ENCODE results near the gene RBM8A.

DNA sequence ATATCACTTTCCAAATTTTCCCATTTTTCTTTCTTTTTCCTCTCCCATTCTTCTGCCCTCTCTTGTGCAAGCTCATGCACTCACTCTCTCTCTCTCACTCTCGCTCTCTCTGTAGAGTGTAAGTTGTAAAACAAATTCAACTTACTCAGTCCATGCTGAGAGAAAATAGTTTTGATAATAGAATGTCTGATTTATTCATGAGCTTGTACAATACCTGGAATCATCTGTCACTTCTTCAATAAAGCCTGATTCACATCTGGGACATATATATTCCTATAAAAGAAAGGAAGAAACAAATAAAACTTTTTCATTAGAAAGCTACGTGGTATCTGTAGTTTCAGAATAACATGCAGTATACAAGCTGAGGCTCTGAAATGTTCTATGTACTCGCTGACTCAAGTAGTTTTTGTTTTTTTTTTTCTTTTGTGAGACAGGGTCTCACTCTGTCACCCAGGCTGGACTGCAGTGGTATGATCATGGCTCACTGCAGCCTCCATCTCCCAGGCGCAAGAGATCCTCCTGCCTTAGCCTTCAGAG is 35.1 kb downstream of the RNF115 start:
- RRBS, result no CpG with 5 or more reads among the region's 4 CpGs

DNA sequence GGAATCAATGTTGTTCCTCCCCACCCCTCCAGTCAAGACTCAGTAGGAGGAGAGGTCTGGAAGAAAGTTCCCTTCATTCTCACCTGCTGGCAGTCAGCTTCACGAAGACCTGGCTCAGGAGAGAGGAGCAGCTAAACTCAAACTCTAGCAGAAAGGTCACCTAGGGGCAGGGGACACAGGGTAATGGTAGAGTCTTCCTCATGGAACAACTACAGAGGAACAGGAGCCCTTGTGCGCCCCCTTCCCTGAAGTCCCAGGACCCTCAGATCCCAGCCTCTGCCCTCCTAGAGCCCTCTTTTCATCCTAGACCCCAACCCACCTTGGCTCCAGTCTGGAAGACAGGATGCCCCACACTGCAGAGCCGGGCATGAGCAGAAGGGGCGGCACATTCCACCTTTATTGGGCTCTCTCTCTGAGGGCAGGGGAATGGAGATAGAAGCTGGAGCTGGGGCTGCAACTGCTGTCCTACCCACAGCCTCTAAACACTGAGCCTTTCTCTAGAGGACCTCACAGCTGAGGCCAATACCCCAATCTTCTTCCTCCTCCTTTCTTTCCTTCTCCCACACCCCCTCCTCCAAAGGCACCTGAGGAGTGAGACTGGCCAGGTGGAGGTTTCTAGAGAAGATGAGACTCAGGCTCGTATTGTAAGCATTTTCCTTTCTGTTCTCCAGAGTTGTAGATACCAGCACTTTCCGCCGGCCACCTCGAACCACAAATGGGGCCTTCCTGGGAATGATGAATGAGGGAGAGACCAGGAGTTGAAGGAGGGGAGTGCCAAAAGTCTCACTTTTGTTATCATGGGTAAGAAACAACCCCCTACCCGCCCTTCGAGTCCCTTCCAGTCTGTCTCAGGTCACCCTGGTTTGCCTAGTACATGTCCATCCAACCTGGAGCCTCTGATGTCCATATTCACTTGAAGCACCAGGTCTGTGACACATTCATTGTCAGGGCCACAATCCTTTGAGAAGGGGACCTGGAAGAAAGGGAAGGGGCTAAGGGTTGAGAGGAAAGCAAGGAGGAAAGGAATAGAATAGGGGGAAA is 11.6 kb upstream of the ANKRD35 start:
- RRBS, result no CpG with 5 or more reads among the region's 10 CpGs

DNA sequence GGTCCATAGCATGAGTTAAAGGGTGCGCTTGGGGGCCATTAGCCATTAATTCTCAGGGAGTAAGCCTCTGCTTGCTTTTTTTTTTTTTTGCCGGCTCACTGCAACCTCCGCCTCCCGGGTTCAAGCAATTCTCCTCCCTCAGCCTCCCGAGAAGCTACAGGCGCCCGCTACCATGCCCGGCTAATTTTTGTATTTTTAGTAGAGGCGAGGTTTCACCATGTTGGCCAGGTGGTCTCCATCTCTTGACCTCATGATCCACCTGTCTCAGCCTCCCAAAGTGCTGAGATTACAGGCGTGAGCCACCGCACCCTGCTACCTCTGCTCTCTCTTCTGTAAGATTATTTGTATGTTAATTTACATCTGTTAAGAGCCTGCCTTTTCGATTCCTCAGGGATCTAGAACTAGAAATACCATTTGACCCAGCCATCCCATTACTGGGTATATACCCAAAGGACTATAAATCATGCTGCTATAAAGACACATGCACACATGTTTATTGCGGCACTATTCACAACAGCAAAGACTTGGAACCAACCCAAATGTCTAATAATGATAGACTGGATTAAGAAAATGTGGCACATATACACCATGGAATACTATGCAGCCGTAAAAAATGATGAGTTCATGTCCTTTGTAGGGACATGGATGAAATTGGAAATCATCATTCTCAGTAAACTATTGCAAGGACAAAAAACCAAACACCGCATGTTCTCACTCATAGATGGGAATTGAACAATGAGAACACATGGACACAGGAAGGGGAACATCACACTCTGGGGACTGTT is 1.6 kb upstream of the PEX11B start:
- RRBS, result 87% methylated on average over 5 of the region's 15 CpGs

DNA sequence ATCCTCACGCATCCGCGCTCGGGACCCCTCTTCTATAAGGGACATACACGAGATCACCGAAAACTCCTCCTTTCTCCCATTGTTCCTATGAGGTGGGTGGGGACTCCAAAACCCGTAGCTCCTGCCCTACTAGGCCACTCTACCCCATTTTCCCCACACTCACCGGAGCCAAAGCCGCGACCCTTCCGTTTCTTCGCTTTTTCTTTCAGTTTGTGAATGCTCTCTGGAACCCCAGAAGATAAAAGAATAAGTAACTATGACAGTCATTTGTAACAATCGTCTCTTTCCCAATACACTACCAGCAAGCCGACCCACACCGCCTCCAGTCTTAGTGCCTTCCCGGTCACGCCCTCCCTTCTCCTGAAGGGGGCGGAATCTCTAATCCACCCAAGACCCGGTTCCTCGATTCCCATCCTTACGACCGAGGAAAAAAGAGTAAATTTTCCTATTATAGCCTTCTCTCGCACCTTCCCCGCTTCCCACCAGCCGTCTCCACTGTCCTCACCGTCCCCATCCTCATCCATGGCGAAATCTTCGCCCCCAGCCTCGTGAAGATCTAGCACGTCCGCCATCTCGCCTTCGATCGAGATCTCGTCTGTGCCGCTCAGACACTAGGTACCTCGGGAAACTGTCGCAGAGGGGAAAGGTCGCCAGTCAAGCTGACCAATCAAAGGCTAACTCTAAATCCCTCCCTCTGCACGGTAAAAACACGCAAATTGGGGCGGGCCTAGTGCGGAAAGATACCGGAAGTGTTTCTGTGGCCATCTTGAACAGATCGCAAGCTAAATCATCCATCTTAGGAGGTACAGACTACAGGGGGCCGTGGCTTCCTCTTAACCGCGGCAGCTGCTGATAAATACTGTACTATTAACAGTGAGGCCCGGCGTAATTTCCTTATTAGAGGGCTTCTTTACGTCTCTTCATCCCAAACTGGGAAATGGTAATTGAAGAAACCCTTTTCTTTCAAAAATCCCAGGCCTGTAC is at the start of gene RBM8A:
RBM8A (minus strand) TSS at position 630 of the 984 bp plus-strand sequence.
- RRBS, result 4% methylated on average over 5 of the region's 51 CpGs

DNA sequence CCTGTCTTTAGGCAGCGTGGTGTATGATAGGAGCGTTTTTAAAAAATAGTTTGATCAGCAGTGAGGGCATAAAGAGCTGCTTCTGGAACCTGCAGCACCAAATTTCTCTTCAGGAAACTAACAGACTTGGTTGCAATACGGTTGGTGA is 429 bp upstream of the RBM8A start:
- RRBS, result no CpG with 5 or more reads among the region's 3 CpGs

- RRBS, result no CpG with 5 or more reads among the region's 2 CpGs
Observed at GRCh38 chr1:145956827-145957272, 967 bp downstream of the LIX1L start.

DNA sequence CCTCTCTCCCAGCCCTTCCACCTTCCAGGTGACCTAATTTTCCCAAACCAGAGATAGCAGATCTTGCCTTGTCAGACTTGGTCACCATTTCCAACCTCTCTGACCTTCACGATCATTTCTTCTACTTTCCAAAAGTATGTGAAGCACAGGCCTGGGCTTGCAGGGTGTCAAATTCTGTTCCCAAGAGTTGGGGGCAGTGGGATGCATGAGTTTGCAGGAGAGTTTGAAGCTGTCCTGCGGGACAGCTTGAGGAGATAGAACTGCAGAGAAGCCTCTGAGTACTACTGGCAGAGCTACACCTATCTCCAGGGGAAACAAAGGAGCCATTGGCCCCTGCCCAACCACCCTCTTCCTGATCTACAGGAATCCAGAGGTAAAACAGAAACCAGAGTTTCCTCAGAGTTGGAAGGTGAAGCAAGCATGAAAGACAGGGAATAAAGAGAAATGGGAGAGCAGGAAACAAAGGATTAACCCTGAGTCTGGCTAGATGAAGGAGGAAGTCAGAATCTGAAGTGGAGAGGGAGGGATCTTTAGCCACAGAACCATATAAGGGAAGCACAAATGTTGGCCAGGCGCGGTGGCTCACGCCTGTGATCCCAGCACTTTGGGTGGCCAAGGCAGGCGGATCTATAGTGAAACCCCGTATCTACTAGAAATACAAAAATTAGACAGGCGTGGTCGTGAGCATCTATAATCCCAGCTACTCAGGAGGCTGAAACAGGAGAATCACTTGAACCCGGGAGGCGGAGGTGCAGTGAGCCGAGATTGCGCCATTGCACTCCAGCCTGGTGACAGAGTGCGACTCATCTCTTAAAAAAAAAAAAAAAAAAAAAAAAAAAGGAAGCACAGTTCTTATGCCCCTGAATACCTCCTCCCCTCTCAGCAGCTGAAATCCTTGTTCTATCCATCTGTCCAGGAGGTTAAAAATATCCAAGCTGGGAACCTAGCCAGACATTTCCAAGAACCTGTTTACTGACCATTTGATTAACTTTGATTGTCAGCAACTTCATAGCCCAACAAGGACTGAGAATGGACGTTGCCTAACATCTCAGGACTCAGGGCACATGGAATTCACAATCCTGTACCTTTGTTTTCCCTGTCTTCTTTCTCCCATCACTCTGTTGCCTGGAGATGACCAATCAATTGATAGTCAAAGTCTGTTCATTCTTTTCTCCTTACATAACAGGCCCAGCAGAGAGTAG is 10.9 kb downstream of the TXNIP start:
- RRBS, result no CpG with 5 or more reads among the region's 15 CpGs

DNA sequence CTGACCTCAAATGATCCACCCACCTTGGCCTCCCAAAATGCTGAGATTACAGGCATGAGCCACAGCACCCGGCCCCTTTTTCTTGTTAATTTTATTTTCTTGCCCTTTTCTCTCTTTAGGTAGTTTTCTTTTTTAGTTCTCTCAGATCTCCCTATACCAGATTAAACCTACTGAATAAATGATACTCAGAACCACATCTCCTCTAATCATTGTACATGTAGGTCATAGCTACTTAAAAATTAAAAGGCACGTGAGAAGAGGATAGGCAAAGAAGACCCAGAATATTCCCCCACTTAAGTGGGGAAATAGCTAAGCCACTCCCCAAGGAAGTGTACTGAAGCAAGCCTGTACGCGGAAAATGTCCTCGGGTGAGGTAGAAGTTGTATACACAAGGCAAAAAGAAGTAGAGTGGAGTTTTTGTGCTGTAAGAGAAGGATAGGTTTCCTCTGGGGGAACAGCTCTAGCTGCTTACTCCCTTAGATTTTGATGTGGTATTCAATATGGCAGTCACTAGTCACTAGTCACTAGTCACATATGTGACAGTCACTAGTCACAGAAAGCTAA is 7.8 kb downstream of the TXNIP start:
- RRBS, result no CpG with 5 or more reads among the region's 5 CpGs

- RRBS, result 93% methylated on average over 11 of the region's 36 CpGs
Observed at GRCh38 chr1:146049347-146049918, 27.9 kb upstream of the HJV start.

GRCh38 chr1:146050465-146050882 is 28.9 kb upstream of the HJV start:
- RRBS, result no CpG with 5 or more reads among the region's 2 CpGs

DNA sequence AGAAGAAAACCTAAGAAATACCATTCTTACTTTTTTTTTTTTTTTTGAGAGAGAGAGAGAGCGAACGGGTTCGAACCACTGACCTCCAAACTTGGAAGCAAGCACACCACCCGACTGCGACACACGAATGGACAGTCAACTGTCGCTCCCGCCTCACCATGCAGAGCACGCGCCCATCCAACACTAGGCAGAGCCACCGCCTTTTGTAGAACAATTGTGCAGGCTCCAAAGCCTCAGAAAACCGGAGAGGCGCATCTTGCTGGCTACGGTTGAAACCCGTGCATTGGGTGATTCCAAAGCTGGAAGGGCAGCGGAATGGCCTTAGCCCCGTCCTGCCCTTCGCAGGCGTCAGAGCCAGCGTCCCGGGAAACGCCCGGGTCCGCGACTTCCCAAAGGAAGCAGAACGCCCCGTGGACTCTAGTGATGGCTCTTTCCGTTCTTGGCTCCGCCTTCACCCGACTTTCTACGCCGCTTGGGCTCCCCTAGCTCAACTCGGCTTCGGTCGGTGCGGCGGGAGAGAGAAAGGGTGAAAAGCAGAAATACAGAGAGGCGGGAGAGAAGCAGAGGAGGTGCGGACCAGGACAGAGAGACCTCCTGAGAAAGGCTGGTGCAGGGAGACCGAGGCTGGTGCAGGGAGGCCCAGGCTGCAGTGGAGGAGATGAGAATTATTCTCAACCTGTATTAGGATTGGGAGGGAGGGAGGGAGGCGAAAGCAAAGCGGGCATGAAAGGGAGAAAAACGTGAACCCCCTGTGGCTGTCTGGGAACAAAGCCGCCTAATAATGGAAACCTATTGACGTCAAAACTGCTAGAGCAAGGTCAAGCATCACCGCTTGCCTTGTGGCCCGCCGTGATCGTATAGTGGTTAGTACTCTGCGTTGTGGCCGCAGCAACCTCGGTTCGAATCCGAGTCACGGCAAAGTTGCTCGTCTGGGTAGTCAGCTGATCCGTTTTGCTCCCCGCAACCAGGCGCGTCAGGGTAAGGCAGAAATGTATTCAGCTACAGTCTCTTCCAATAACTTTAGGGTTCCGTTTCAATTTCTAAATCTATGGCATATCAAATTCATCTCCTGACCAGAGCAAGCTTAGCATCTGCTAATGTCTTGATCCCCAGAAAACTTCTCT is 99.5 kb downstream of the PRKAB2 start:
- RRBS, result 69% methylated on average over 7 of the region's 61 CpGs

DNA sequence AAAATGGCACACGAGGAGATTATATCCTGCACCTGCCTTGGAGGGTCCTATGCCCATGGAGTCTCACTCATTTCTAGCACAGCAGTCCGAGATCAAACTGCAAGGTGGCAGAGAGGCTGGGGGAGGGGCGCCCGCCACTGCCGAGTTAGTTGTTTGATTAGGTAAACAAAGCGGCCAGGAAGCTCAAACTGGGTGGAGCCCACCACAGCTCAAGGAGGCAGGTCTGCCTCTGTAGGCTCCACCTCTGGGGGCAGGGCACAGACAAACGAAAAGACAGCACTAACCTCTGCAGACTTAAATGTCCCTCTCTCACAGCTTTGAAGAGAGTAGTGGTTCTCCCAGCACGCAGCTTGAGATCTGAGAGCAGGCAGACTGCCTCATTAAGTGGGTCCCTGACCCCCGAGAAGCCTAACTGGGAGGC is 138.6 kb upstream of the BCL9 start:
- RRBS, result no CpG with 5 or more reads among the region's 9 CpGs

- RRBS, result no CpG with 5 or more reads among the region's 1 CpG
Observed at GRCh38 chr1:147473308-147473507, 68.1 kb upstream of the BCL9 start.

DNA sequence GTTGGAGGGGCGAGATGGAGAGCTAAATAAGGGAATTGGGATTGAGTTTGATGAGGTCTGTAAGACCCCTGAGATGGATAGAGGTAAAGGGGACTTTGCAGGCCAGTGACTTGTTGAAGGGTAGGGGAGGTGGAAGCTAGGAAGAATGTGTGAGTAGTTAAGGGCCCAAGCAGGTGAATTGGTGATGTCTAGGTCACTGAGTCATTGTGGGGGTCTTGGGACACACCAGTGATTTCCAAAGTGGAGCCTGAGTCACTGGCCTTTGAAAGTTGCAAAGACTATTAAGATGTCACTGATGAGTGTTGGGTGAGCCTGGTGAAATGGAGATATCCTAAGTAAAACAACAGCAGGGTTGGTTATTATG is 59.4 kb downstream of the BCL9 start:
- RRBS, result no CpG with 5 or more reads among the region's 1 CpG

- RRBS, result no CpG with 5 or more reads among the region's 10 CpGs
Observed at GRCh38 chr1:147612376-147613395, 57.6 kb downstream of the ACP6 start.

GRCh38 chr1:147624722-147625435 is 45.4 kb downstream of the ACP6 start:
- RRBS, result 90% methylated on average over 2 of the region's 11 CpGs

DNA sequence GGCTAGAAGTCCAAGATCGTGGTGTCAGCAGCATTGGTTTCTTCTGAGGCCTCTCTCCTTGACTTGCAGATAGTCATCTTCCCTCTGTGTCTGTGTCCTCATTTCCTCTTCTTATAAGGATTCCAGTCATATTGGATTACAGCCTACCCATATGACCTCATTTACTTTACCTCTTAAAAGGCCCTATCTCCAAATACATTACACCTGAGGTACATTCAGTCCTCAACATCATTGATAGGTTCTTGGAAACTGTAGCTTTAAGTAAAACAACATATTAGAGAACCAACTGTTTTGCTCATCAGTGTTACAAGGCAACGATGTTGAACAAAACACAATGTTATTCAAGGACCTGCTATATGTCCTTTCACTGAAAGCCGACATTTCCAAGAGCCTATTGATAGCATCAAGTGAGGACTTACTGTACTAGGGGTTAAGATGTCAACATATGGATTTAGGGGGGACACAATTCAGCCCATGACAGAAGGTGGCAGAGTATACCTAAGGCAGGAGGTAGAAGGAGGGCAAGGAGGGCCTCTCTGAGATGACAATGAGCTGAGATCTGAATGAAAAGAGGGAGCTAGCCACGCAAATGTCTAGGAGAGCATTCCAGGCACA is 27.3 kb downstream of the ACP6 start:
- RRBS, result no CpG with 5 or more reads among the region's 4 CpGs

GRCh38 chr1:148048320-148049063 is 103.6 kb downstream of the NBPF11 start:
- RRBS, result no CpG with 5 or more reads among the region's 46 CpGs

GRCh38 chr1:148423973-148424755 is 58.9 kb downstream of the PPIAL4G start:
- RRBS, result no CpG with 5 or more reads among the region's 2 CpGs

DNA sequence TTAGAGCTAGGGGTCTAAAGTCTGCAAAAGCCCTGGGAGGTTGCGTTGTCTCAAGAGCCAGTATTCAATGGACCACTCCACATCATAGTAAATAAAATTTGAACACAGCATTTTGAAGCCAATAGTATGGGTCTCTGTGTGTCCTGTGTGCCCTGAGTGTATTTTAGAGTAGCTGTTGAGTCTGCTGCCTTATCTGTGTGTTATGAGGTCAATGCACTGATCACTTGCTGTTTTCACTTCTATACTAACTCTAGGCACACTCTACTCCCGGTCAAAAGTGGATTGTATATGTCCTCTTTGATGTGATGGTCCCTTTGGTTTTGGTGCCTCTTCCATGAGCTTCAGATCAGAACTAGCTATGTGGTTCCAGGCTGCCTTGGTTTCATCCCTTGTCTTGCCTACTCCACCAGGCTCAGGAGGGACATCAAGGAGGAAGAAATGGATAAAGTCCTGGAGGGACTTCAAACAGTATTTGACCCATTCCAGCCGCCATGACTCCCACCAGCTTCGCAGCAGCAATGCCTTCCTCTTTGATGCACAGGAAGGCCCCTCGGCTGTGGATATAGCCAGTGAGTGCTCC is 57.9 kb downstream of the PPIAL4G start:
- RRBS, result no CpG with 5 or more reads among the region's 5 CpGs